HepG2 (cell line): Measurements from ENCODE around the genes PPBP, CXCL3, CXCL9 and SHROOM3.

- RRBS, 2 experiments, result no CpG with 5 or more reads among the region's 2 CpGs
CAGE:
- cytosol, long polyA minus RNA, result no peak
- cytosol, long polyA plus RNA, result no peak
- long polyA plus RNA, result no peak
- nucleus, long polyA minus RNA, result no peak
- nucleus, long polyA plus RNA, result no peak
Observed at GRCh38 chr4:73721537-73721904, 18.8 kb upstream of the CXCL8 start.

GRCh38 chr4:73987922-73988566 is at the start of gene PPBP:
Gene PPBP (minus strand): TSS chr4:73988190.
- RRBS, 2 experiments, result no CpG with 5 or more reads among the region's 4 CpGs
CAGE:
- cytosol, long polyA minus RNA, result no peak
- cytosol, long polyA plus RNA, result no peak
- long polyA plus RNA, result no peak
- nucleus, long polyA minus RNA, result no peak
- nucleus, long polyA plus RNA, result no peak

DNA sequence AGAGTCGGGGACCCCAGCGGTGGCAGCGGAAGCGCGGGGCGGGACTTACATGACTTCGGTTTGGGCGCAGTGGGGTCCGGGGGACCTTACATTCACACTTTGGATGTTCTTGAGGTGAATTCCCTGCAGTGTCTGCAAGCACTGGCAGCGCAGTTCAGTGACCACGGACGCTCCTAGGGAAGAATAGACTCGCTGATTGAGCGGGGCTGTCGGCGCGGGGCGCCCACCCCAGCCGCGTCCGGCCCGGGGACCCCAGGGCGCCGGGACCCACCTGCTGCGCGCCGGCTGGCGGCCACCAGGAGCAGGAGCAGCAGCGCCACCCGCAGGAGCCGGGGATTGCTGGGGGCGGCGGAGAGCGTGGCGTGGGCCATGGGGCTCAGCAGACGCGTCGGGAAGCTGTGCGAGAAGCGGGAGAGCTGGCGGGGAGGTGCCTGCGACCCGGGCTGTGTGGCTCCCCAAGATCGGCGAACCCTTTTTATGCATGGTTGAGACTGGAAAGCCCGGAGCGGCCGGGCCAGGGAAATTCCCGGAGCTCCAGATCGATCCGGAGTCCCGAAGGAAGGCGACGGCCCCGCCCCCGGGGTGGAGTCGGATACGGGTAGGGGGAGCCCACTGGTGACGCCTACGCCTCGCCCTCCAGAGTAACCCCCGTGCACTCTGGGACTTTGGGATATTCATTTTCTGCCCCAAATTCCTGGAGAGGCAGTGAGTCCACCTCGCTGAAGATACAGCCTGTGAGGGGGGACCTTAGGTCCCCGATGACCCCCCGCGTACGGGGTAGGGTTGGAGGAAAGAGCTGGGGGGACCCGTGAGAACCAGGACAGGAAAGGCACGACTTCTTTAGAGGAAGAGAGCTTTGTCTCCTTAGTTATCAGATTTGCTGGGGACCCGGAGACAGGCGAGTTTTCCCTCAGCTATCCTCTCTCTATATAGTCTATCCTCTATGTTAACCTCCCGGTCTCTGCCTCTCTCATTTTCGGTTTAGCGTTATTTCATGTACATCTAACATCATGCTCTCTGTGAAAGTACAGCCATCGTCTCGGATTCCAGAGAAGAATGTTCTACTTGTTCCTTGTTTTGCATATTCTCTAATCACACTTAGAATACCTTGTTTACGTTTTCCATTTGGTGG is at the start of gene CXCL3:
Gene CXCL3 (minus strand): TSS at position 449 of the 1,132 bp plus-strand sequence.
- RRBS, 2 experiments, result under 1 to 4% methylated on average over 4 of the region's 77 CpGs
CAGE:
- cytosol, long polyA minus RNA, result no peak
- cytosol, long polyA plus RNA, result no peak
- long polyA plus RNA, result no peak
- nucleus, long polyA minus RNA, result no peak
- nucleus, long polyA plus RNA, result no peak

- RRBS, 2 experiments, result no CpG with 5 or more reads among the region's 6 CpGs
CAGE:
- cytosol, long polyA minus RNA, result no peak
- cytosol, long polyA plus RNA, result no peak
- long polyA plus RNA, result no peak
- nucleus, long polyA minus RNA, result no peak
- nucleus, long polyA plus RNA, result no peak
Observed at GRCh38 chr4:74320290-74321053, 12.2 kb downstream of the EPGN start.

- RRBS, 2 experiments, result no CpG with 5 or more reads among the region's 7 CpGs
CAGE:
- cytosol, long polyA minus RNA, result no peak
- cytosol, long polyA plus RNA, result no peak
- long polyA plus RNA, result no peak
- nucleus, long polyA minus RNA, result no peak
- nucleus, long polyA plus RNA, result no peak
Observed at GRCh38 chr4:74375674-74376321, 10.9 kb downstream of the EREG start.

- RRBS, 2 experiments, result no CpG with 5 or more reads among the region's 3 CpGs
CAGE:
- cytosol, long polyA minus RNA, result no peak
- cytosol, long polyA plus RNA, result no peak
- long polyA plus RNA, result no peak
- nucleus, long polyA minus RNA, result no peak
- nucleus, long polyA plus RNA, result no peak
Observed at GRCh38 chr4:74659527-74660241, 134.6 kb downstream of the BTC start.

- RRBS, 2 experiments, result no CpG with 5 or more reads among the region's 1 CpG
CAGE:
- cytosol, long polyA minus RNA, result no peak
- cytosol, long polyA plus RNA, result no peak
- long polyA plus RNA, result no peak
- nucleus, long polyA minus RNA, result no peak
- nucleus, long polyA plus RNA, result no peak
Observed at GRCh38 chr4:74667846-74668397, 126.4 kb downstream of the BTC start.

DNA sequence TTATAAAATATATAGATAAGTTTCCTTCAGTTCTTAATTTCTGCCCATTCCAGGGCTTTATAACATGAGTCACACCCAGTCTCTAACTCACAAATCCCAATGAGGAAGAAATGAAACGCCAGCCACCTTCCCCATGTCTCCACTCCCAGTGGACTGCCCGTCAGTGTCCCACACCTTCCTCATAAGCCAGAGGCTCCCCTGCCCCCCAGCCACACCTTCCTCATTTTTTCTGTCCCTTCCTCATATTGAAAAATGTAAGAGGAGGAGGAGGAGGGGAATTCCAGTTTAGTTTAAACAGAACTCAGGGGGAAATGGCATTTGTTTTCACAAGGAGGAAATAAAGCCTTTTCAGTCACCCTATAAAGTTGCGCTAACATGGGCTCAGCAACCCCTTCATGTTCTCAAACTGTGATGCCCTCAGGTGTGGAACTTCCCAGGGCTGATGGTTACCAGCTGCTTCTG is 97.8 kb downstream of the PARM1 start:
- RRBS, 2 experiments, result no CpG with 5 or more reads among the region's 3 CpGs
CAGE:
- cytosol, long polyA minus RNA, result no peak
- cytosol, long polyA plus RNA, result no peak
- long polyA plus RNA, result no peak
- nucleus, long polyA minus RNA, result no peak
- nucleus, long polyA plus RNA, result no peak

DNA sequence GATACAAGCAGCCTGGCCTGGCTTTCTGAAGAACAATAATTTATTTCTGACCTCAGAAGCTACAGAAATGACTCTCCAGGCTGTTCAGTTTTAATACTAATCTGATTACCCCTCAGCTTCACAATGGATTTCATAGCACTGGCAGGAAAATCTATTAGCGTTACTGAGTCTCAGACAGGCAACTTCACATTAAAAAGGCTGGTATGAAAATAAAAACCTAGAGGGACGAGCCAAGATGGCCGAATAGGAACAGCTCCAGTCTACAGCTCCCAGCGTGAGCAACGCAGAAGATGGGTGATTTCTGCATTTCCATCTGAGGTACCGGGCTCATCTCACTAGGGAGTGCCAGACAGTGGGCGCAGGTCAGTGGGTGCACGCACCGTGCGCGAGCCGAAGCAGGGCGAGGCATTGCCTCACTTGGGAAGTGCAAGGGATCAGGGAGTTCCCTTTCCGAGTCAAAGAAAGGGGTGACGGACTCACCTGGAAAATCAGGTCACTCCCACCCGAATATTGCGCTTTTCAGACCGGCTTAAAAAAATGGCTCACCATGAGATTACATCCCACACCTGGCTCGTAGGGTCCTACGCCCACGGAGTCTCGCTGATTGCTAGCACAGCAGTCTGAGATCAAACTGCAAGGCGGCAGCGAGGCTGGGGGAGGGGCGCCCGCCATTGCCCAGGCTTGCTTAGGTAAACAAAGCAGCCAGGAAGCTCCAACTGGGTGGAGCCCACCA is 193.8 kb downstream of the PARM1 start:
- RRBS, 2 experiments, result no CpG with 5 or more reads among the region's 26 CpGs
CAGE:
- cytosol, long polyA minus RNA, result no peak
- cytosol, long polyA plus RNA, result no peak
- long polyA plus RNA, result no peak
- nucleus, long polyA minus RNA, result no peak
- nucleus, long polyA plus RNA, result no peak

DNA sequence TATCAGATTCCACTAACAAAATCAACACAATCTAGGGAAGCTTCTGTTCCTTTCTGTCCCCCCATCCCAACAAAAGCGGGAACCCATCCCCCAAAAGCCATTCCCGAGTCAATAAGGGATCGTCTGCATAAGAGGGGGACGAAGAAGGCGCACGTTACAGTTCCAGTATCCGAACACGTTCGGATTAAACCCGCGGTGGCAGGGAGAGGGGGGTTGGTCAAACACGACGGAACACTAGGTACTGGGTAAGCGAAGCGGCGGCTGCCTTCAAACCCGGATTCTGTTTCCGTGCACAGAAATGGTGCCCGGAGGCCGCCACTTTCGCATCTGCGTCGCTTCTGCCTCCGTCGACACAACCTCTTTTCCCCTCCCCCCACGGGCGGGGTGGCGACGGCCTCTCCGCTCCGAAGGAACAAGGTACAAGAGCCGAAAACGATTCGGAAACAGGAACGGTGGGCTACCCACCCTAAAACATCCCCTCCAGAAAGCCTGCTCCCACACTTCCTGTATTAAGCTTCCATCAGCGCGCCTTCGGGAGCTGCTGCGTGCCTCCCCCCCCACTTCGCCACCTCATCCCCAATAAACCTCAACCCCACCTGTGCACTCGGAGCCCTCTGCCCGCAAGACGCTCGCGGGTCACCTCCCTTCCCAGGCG is 736 bp downstream of the G3BP2 start:
- RRBS, 2 experiments, result no CpG with 5 or more reads among the region's 46 CpGs
CAGE:
- cytosol, long polyA minus RNA, result no peak
- cytosol, long polyA plus RNA, result no peak
- long polyA plus RNA, result no peak
- nucleus, long polyA minus RNA, result no peak
- nucleus, long polyA plus RNA, result no peak

- RRBS, 2 experiments, result no CpG with 5 or more reads among the region's 7 CpGs
CAGE:
- cytosol, long polyA minus RNA, result no peak
- cytosol, long polyA plus RNA, result no peak
- long polyA plus RNA, result no peak
- nucleus, long polyA minus RNA, result no peak
- nucleus, long polyA plus RNA, result no peak
Observed at GRCh38 chr4:75841688-75842482, 60.4 kb downstream of the PPEF2 start.

CAGE:
- cytosol, long polyA minus RNA, result no peak
- cytosol, long polyA plus RNA, result no peak
- long polyA plus RNA, result no peak
- nucleus, long polyA minus RNA, result no peak
- nucleus, long polyA plus RNA, result no peak
Observed at GRCh38 chr4:76007241-76007570, at the start of gene CXCL9. Gene CXCL9 (minus strand): TSS chr4:76007509.

DNA sequence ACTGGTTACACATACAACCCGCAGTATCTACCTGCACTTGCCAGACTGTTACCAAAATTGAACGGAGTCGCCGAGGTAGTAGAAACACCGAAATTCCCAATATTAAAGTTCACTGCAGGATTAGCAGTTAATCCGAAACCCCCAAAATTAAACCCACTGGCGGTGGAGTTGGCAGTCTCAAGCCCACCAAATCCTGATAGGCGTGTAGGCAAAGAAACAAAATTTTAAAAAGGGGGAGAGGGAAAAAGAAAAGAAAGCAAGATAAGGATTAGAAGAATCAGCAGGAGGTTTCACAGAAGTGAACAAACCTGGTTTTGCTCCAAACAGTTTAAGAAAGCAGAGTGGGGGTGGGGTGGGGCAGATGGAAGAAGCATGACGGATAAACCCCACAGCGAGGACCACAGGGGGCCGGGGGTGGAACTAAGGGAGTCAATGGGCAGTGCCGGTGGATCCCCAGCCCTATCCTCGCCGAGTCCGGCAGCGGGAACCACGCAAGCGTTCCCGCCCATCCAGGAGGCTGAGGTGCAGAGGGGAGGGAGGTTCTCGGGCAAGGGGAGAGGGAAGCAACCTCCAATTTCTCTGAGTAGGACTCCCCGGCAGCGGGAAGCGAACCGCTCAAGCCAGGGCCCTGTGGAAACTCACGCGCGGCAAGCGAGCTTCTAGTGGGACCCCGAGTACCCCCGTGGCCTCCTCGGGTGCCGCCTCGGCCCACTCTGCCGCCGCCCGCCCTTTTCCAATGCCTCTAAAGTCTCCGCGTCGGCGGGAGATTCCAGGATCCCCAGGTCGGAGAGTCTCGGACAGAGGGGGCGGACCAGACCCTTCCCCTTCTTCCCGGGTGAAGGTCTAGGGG is 524 bp downstream of the NUP54 start:
- RRBS, 2 experiments, result 6 to 10% methylated on average over 1 of the region's 44 CpGs
CAGE:
- cytosol, long polyA minus RNA, result no peak
- cytosol, long polyA plus RNA, result no peak
- long polyA plus RNA, result no peak
- nucleus, long polyA minus RNA, result no peak
- nucleus, long polyA plus RNA, result no peak

DNA sequence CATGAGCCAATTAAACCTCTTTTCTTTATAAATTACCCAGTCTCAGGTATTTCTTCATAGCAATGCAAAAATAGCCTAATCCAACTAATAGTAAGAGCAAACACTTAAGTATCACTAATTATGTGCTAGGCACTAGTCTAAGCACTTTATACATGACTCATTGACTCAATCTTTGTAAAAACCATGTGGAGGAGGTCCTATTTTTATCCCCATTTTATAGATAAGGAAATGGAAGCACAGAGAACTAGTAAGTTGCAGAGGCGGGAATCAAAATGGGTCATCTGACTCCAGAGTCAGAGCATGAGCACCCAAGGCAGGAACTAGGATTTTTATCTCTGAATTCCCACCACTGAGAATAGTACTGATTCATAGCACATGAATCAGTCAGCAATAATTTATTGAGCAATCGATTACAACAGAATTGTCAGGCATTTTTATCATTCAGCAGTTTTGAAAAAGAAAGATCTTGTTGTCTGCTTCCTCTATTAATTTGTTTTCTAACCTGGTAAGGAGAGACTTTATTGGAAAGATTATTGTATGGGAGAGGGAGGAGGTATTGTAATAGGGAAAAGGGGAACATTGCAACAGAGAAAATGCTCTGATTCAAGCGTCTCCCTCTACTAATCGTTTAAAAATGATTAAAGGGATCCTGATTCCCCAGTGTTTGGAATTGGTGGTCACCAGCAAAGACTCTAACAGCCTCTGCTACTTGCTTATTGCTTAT is 19.2 kb downstream of the SCARB2 start:
- RRBS, 2 experiments, result no CpG with 5 or more reads among the region's 4 CpGs
CAGE:
- cytosol, long polyA minus RNA, result no peak
- cytosol, long polyA plus RNA, result no peak
- long polyA plus RNA, result no peak
- nucleus, long polyA minus RNA, result no peak
- nucleus, long polyA plus RNA, result no peak

DNA sequence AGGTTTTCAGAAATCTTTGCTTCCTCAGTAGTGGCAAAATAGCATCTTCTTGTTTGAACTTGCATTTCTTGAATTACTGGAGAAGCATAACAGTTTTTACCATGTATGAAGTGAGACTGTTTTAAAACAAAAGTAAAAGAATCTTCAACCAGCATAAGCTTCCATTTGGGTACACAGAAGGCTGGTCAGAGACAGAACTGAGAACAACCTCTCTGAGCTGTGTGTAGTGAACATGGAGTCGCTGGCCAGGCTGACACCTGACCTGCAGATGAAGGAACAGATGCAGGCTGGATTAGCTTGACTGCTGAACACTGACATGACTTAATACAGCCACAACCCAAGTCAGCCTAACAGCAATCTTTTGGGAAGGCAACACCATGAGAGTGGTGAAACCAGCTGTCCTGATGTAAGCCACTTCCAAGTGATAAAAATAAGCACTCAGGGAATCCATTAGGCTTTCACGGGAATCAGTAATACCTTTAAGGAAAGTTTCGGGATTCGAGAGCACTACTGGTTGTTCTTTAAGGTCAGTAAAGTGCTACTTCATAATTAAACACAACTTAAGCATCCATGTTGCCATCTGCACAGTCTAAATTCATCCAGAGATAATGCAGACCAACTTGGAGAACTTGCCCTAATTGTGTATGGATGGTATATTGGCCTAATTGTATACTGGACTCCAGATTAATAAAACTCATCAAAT is 10.0 kb downstream of the SCARB2 start:
- RRBS, 2 experiments, result no CpG with 5 or more reads among the region's 4 CpGs
CAGE:
- cytosol, long polyA minus RNA, result no peak
- cytosol, long polyA plus RNA, result no peak
- long polyA plus RNA, result no peak
- nucleus, long polyA minus RNA, result no peak
- nucleus, long polyA plus RNA, result no peak

- RRBS, 2 experiments, result no CpG with 5 or more reads among the region's 1 CpG
CAGE:
- cytosol, long polyA minus RNA, result no peak
- cytosol, long polyA plus RNA, result no peak
- long polyA plus RNA, result no peak
- nucleus, long polyA minus RNA, result no peak
- nucleus, long polyA plus RNA, result no peak
Observed at GRCh38 chr4:76236099-76236529, 15.4 kb upstream of the FAM47E start.

DNA sequence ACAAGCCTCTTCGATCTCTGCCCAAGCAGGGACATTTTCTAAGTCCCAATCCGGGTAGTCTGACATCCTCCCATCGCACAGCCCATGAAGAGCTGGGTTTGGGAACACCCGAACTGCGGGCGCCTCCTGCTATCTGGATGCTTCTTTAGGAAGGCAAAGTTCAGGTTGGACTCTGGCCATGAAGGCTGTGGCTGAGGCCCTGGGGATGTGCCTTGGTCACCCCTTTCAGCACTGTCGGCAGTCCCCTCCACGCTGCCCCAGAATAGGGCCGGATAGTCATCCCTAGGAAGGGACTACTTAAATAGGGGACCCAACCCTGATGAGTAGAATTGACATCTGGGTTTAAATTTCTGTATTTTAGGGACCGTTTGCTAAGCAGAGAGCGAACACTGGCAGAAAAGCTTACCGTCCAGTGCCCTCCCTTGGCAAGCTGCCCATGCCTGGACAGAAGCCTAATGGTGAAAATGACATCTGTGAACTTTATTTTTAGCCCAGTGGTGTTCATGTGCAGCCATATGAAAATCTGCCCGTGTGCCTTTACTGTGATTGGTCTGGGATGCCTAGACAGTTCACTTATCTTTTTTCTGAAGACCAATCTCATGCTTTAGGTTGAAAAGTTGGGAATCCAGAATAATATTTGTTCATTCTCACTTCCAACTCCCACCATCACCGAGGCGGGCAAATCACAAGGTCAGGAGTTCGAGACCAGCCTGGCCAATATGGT is 995 bp downstream of the STBD1 start:
- RRBS, 2 experiments, result 6 to 13% methylated on average over 1 of the region's 16 CpGs
CAGE:
- cytosol, long polyA minus RNA, result no peak
- cytosol, long polyA plus RNA, result no peak
- long polyA plus RNA, result no peak
- nucleus, long polyA minus RNA, result no peak
- nucleus, long polyA plus RNA, result no peak

DNA sequence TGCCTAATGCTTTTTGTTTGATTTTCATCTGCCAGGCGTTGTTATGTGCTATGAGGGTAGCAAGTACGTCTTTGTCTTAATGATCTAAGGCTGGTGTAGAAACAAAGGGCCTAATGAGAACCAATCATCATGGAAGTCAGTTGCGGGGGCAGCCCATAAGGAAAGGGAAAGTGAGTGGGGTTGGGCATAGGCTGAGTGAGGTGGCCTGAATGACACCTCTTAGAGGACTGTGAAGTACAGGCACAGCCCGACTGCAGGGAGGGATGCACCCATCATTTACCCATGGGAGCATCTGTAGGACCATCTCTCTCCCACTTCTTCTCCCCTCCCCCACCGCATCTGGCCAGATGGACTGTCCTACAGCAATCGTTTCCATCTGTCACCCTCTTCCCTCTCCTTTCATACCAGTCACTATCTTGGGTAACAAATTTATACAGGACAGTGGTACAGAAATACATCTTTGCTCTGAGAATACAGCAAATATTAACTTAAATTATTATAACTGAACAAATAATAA is 4.1 kb downstream of the STBD1 start:
- RRBS, 2 experiments, result no CpG with 5 or more reads among the region's 6 CpGs
CAGE:
- cytosol, long polyA minus RNA, result no peak
- cytosol, long polyA plus RNA, result no peak
- long polyA plus RNA, result no peak
- nucleus, long polyA minus RNA, result no peak
- nucleus, long polyA plus RNA, result no peak

- RRBS, 2 experiments, result no CpG with 5 or more reads among the region's 8 CpGs
CAGE:
- cytosol, long polyA minus RNA, result no peak
- cytosol, long polyA plus RNA, result no peak
- long polyA plus RNA, result no peak
- nucleus, long polyA minus RNA, result no peak
- nucleus, long polyA plus RNA, result no peak
Observed at GRCh38 chr4:76434682-76435440, at the start of gene SHROOM3. Gene SHROOM3 (plus strand): TSS chr4:76435229.

GRCh38 chr4:76558887-76559187 is 123.8 kb downstream of the SHROOM3 start:
- RRBS, 2 experiments, result no CpG with 5 or more reads among the region's 5 CpGs
CAGE:
- cytosol, long polyA minus RNA, result no peak
- cytosol, long polyA plus RNA, result no peak
- long polyA plus RNA, result no peak
- nucleus, long polyA minus RNA, result no peak
- nucleus, long polyA plus RNA, result no peak